GM12892 (cell line): ENCODE data around the gene AMBRA1.

DNA sequence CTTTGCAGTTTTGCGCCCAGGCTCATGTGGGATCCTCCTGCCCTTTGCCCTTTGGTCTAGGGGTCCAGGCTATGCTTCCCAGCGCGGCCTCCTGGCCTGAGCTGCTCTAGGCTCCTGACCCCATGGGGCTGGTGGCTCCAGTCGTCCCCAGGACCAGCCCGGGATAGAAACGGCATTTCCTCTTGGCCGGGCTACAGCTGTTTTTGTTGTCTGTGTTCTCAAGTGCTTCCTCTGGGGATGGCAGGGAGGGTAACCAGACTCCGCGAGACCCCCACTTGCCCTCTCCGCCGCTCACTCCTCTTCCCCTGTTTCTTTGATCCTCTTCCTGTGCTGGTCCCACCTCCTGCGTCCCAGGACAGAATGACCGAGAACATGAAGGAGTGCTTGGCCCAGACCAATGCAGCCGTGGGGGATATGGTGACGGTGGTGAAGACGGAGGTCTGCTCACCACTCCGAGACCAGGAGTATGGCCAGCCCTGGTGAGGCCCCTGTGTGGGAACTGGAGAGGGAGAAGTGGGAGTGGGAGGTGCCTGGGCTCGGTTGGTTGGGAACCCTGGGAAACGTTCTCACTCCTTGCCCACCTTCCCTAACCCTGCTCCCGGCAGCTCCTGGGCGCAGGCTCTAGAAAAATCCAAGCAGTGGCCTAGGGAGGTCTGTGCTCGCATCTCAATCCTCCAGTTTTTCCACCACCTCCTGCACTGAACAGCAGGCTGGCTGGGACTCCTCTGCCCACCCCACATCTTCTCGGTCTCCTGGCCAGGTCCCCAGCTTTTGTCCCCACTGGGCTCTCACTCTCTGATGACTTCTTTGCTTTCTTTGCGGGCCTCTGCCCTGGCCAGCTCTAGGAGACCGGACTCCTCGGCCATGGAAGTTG lies 35.2 kb downstream of the PRDM11 start:
- RRBS: no CpG with 5 or more reads among the region's 26 CpGs

DNA sequence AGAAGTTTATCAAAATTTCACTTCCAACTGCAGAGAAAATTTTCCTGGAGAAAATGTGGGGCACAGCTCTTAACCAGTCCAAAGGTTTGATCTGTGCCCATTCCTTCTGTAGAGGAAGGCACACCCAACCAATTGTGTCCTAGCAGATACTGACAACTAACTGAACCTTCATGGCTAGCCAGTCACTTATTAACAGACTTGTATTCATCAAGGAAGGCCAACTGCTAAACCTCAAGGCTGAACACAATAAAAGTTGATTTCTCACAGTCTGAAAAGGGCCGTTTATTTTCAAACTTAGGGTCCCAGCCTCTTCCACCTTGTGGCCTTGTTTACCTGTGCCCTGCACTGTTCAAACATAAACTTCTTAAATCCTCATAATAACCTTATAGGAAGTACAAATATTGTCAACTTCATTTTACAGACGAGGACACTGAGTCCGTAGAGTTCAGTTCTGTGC lies 19.4 kb downstream of the SYT13 start:
- RRBS: no CpG with 5 or more reads among the region's 3 CpGs

GRCh38 chr11:45355288-45355843 lies 69.2 kb upstream of the SYT13 start:
- RRBS: 1% methylated on average over 7 of the region's 30 CpGs

DNA sequence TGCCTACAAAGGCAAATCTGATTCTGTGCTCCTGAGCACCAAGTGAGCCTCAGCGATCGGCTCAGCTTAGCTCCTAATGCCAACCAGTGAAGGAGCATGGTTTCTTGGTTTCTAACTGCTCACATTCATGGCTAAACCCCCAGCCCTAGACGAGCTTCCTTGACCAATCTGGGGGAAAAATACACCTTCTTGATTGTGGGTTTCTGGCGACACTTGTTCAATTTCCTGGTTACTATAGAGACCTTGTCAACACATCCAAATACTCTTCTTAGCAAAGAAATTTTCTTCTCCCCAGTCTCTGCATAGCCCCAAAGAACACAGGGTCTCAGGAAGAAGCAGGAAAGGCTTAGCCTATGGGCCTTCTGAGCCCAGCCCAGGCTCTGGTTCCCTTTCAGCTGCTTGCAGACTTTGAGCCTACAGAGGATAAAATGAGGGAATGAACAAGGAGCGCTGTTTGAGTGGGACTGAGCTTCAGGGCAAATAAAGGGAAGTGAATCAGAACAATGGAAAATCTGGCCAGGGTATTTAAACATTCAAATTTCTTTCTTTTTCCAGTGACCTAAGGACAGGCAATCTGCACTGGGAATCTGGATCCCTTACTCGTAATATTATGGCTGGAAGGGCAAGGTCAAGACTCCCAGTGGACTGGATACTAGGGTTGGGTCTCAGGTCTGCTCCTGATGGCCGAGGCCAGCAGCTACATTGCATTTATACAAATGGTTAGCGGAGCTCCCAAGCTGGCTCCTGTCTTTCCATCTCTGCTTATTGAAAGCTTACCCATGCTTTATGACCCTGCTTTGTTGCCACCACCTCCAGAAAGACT lies 88.7 kb upstream of the SYT13 start:
- RRBS: no CpG with 5 or more reads among the region's 8 CpGs

DNA sequence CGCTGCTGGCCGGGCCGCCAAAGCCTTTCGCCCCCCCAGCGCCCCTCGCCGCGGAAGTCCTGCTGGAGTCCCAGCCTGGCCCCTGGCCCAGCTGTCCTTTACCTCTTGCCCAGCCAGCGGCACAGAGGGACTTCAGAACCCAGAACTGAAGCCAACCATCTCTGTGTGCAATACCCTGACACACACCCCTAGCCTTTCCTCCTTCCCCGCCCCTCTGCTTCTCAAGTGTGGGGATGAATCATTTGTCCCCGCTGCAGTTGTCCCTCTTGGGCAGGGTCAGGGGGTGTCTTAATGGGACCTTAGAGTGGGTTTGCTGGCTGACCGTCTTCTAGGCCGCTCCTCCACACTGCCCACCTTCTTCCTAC lies 453 bp upstream of the CHST1 start:
- RRBS: 2% methylated on average over 2 of the region's 13 CpGs

- RRBS: no CpG with 5 or more reads among the region's 10 CpGs
These were observed 13.5 kb downstream of the CRY2 start for GRCh38 chr11:45860615-45861252.

GRCh38 chr11:45883683-45884618 lies 1.5 kb upstream of the MAPK8IP1 start:
- RRBS: no CpG with 5 or more reads among the region's 12 CpGs

- RRBS: no CpG with 5 or more reads among the region's 25 CpGs
These were observed 4.7 kb downstream of the FREY1 start for GRCh38 chr11:45902334-45902752.

DNA sequence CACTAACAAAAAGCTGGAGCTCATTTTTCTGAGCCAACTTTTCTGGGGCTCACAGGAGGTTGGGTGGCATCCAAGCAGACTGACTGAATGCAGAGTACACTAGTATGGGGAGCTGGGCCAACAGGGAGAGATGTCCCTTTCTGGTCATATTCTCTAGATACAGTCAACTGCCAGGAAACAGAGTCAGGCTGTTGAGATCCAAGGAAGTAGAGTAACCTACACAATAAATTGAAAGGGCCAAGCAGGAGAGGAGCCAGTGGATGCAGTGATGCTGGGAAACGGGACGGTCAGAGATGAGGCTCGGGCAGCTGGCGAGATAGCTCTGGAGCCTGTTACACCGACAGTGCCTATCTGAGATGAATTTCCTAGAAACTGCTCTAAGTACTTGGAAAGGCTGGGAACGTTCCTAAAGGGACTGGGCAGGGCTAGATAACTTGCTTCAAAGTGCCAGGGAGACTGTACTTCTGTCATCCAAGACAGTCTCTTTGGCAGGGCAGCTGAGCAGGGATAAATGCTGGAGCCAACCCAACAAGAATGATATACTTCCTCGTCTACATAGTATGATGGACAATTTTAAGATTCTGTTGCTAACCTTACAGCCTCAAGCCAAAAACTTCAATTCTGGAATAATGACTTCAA lies 71.2 kb downstream of the LARGE2 start:
- RRBS: no CpG with 5 or more reads among the region's 7 CpGs

DNA sequence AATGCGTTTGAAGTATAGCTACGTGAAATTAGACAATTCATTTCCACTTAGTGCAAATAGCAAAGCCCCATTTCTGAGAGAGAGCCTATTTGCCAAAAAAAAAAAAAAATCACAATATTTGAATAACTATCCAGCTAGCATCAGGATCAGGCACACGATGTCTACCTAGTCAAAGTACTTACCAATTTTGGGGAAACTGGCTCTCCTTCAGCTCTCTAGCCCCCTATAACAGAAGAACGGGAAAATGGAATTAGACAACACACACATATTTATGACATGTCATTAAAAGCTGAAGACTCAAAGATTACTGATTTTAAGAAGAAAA lies 29.3 kb downstream of the PHF21A start:
- RRBS: no CpG with 5 or more reads among the region's 4 CpGs

GRCh38 chr11:46127130-46127705 lies 6.0 kb upstream of the PHF21A start:
- RRBS: no CpG with 5 or more reads among the region's 5 CpGs

DNA sequence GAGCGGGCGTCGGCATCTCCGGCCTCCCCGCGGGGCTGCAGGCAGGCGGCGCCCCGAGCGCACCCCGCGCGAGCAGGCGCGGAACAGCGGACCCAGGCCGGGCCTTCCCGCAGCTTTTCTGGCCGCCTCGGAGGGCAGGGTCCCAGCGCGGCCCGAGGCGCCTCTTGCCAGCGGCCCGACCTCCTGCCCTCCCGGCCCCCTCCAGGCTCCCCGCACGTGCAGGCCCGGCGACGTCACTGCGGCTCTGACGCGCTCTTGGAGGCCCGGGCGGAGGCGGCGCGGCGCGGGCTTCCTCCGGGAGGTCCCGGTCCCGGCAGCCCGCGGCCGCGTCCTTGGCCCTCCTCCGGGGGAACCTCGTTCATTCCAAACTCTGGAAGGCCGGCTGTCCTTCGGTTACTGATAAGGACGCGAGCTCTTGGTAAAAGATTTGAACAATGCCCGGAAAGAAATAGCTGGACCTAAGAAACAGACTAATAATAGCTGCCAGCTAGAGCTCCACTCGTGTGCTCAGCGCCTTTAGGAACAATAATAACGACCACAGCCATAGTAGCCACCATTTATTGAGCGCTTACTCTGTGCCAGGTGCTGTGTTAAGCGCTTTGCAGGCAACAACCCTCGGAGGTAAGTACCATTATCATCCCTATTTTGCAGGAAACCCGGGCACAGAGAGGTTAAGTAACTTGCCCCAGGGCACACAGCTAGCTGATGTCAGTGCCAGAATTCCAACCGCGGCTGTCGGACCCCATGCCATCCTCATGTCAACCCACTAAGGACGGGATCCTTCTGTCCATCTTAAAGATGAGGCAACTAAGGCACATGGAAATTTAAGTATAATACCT lies 39.2 kb upstream of the CREB3L1 start:
- RRBS: 4% methylated on average over 18 of the region's 67 CpGs

DNA sequence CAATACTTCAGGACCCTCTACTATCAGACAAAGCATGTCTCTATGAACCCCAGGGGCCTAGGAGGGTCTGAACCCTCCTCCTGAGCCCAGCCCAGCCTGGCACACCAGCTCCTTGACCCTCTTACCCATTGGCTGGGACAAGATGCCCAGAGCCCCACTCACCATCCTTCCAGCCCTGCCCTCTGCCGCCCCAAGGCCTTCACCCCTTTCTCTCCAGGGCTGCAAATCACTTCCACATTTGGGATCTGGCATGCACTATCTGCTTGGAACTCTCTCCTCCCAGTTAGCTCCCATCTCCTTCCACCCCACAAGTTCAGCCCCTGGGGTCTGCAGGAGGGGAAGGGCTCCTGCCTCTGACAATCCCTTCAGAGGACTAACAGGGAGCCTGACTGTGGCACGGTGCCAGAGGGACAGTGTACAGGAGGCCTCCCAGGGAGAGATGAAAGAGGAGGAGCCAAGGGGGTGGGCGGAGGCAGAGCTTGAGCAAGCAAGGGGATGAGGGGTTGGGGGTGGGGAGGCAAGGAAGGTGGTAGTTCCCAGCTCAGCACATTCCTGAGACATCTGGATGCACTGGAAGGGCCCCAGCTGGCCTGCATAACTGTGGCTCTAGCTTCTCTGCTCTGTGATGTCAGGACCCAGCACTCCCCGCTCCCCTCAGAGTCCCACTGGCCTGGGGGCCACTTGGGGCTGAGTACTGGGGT lies 13.0 kb downstream of the CREB3L1 start:
- RRBS: no CpG with 5 or more reads among the region's 4 CpGs

DNA sequence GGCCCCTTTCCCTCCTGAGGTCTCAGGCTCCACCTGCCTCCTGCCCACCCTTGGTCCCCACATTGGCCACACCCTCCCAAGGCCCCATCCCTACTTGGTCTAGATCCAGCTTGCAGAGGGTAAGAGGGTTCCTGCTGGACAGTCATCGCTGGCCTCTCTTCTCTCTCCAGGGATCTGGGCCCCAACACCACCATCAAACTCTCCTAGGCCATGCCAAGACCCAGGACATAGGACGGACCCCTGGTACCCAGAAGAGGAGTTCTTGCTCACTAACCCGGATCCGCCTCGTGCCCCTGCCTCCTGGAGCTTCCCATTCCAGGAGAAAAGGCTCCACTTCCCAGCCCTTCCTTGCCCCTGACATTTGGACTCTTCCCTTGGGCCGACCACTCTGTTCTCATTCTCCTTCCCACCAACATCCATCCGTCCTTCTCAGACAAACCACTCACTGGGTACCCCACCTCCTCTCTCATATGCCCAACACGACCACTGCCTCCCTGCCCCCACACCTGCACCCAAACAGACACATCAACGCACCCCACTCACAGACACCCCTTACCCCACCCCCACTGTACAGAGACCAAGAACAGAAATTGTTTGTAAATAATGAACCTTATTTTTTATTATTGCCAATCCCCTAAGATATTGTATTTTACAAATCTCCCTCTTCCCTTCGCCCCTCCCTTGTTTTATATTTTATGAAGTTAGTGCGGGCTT lies 26.6 kb upstream of the DGKZ start:
- RRBS: no CpG with 5 or more reads among the region's 11 CpGs

- RRBS: no CpG with 5 or more reads among the region's 10 CpGs
These were observed 1.5 kb downstream of the MDK start for GRCh38 chr11:46382877-46383480.

- RRBS: no CpG with 5 or more reads among the region's 17 CpGs
These were observed 51.5 kb downstream of the AMBRA1 start for GRCh38 chr11:46542216-46542827.

- RRBS: under 1% methylated on average over 11 of the region's 63 CpGs
These were observed at the start of gene AMBRA1 for GRCh38 chr11:46593246-46594457. AMBRA1 (minus strand) TSS chr11:46594023.

DNA sequence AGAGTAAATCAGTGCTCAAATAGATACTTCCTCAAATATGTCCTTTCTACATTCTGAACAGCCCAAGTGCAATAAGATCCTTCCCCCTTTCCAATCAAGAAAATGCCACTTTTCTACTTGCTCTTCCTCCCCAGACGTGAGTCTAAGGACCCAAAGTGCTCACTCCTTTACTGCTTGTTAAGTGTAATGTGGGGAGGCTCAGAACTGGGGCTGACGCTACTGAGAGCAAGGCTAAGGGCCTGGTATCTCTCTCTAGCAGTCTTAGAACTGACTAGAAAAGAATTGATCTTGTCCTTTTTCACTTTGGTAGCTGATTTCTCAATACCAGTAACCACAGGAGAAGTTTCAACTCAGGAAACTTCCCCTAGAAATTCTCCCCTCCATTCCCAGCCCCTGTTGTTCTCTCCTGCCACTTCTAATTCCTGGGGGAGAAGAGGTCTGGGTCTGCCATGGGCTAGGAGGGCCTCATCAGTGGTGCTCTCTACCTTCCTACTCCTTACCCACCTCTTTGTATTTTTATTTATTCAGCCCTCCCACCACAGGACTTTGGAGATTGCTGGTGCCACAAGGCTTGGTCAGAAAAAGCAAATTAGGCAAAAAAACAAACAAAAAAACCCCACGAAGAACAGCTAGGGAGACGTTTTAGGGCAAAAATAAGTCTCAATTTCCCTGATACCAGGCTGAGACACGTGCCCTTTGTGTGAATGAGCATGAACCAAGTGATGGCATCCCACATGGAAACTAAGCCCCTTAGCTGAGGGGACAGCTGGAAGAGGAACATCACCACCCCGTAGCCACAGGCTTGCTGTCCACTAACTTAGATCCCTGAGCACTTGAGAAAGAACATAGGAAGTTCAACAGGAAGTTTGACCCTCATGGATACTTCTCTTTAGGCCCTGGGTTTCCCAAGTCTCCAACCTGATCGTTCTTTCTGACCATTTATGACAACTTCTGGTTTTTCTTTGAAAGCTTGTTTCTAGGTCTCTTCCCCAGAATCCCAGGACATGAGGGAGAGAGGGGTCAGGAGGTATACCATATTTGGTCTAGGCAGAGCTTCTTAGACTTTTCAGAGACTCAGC lies 11.3 kb upstream of the CKAP5 start:
- RRBS: no CpG with 5 or more reads among the region's 7 CpGs

DNA sequence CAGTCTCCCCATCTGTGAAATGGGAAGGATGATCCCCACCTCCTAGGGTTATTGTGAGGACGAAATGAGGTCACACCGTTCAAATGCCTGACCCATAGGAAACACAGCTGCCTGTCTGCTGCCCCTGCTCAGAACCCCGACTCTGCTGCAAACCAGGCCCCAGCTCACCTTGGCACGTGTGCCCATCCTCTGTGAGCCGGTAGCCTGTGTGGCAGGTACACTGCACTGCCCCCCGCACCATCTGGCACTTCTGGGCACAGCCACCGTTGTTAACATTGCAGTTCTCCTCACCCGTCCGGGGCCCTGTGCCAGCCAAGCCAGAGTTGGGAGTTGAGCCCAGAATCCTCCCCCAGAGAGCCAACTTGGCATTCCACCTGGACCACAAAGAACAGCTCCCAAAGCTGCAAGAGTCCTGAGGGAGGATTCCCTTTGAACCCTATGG lies 22.6 kb downstream of the LRP4 start:
- RRBS: no CpG with 5 or more reads among the region's 9 CpGs

DNA sequence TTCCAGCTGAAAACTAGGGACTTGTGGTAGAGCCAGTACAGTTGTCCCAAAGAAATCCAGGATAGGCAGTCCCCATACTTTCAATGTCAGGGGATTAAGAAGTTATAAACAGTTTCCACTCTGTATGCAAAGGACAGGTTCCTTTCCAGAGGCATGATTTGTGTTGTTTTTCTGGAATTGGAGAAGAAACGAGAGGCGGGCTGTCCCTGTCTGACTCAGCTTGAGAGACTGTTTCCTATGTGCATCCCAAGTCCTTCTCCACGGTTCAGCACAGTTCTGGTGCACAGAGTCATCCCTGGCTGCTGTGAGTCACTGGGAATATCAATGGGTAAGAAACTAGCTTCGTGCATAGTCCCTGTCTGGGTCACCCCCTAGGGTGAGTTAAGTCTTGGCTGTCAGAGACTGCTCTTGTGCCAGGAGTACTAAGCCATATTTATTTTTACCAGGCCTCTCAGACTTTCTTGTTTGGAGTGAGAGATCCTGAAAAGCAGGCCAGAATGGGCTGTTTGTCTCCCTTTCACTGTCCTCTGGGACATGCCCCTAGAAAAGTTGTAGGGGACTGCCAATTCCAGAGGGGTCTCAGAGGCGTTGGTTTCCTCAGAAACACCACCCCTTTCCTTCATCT lies 2.4 kb upstream of the LRP4 start:
- RRBS: no CpG with 5 or more reads among the region's 5 CpGs